BE2C (cell line): ENCODE data around the gene HSP90AB1.

DNA sequence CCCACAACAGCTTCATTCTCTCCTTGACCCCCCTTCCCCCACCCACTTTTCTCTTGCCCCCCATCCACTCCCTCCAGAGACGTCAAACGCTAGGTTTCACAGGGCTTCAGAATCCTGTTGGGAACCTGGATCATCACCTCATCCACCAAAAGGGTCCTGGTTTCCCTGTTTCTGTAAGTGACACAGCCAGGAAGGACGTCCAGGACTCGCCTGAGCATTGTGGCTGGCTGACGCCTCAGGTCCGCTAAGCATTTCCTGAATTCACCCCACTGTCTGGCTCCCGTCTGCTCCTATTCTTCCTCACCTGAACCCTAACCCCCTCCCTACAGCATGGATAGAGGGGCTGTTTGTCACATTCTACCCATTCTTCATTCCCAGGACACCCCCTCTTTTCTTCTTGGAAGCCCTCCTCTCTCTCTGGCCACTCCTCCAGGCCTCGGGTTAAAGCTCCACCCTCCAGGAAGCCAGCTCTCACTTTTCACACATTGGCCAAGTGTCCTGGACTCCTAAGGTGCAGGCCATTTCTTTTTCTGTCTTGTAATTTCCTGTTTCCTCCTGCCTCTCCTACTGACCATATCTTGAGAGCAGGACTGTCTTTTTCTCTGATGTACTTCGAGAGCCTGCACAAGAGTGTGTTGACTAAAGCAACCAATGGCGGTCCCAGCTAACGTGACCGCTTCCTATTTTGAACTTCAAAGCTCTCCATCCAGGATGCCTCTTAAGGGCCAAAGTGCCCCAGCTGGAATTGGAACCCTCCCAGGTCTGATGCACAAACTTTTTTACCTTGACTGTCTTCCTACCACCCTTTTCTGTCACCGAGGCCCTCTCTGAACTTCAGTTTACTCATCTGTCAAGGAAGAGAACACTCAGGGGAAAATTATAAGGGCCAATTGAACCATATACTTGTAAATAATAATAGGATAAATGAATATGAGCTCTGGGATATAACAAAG, 24.2 kb upstream of the MYMX start:
- RRBS, result no CpG with 5 or more reads among the region's 13 CpGs

- RRBS, result no CpG with 5 or more reads among the region's 5 CpGs
These were observed 14.3 kb upstream of the MYMX start for GRCh38 chr6:44202356-44202989.

DNA sequence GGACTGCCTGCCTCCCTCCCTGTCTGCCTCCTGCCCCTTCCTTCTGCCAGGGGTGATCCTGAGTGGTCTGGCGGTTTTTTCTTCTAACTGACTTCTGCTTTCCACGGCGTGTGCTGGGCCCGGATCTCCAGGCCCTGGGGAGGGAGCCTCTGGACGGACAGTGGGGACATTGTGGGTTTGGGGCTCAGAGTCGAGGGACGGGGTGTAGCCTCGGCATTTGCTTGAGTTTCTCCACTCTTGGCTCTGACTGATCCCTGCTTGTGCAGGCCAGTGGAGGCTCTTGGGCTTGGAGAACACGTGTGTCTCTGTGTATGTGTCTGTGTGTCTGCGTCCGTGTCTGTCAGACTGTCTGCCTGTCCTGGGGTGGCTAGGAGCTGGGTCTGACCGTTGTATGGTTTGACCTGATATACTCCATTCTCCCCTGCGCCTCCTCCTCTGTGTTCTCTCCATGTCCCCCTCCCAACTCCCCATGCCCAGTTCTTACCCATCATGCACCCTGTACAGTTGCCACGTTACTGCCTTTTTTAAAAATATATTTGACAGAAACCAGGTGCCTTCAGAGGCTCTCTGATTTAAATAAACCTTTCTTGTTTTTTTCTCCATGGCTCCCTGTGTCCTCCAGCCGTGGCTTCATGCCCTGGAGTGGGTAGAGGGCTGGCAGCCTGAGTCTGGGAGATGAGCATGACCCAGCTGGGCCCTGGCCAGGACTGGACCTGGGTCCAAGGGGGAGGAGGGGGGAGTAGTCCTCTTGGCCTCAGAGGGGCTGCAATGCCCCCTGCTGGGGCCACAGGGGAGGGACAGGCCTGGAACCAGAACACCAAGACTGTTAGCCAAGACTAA, 10.4 kb downstream of the SLC29A1 start:
- RRBS, result no CpG with 5 or more reads among the region's 15 CpGs

DNA sequence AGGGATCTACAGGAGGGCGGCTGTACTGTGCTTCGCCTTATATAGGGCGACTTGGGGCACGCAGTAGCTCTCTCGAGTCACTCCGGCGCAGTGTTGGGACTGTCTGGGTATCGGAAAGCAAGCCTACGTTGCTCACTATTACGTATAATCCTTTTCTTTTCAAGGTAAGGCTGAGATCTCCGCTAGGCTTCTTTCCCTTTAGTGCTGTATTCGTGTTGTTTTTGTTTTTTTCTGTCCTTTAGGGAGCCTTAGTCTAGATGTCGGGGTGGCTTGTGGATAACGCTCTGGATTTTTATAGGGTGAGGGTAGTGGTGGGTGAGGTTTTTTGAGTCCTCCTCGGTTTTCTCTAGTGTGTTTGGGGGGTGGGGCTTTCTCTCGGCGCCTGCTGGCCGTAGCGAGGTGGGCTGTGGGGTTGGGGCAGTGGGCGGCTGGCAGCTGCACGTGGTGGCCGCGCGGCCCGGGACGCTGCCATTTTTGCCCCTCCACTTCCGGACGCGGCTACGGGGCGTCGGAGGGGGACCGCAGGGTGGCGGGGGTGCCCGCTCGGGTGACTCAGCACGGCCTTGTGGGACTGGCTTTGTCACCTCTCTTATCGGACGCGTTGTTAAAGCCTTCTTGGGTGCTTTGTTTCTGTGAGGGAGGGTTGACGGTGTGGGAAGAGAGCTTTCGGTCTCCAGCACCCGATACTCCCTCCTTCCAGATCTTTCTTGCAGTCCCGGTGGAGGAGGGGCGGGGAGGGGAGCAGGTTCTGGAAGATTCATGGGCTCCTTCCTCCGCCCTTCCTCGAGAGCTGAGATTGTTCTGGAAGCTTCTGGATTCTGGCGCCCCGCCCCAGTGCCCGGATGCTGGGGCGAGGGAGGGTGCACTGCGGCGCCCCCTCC, at the start of gene HSP90AB1:
HSP90AB1 (plus strand) TSS at position 70 of the 881 bp plus-strand sequence.
- RRBS, result under 1% methylated on average over 4 of the region's 53 CpGs

DNA sequence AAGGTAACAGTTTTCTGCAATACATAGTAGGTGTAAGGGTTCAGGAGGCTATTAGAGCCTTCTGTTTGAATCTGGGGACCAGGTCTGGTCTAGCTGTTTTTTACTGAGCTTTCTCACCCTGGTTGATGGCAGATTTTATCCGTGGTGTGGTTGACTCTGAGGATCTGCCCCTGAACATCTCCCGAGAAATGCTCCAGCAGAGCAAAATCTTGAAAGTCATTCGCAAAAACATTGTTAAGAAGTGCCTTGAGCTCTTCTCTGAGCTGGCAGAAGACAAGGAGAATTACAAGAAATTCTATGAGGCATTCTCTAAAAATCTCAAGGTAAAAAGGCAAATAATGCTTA, 4.4 kb downstream of the HSP90AB1 start:
- RRBS, result no CpG with 5 or more reads among the region's 3 CpGs

- RRBS, result no CpG with 5 or more reads among the region's 9 CpGs
These were observed 923 bp upstream of the SLC35B2 start for GRCh38 chr6:44258217-44258685.

GRCh38 chr6:44258686-44259483, 1.6 kb upstream of the SLC35B2 start:
- RRBS, result no CpG with 5 or more reads among the region's 6 CpGs

DNA sequence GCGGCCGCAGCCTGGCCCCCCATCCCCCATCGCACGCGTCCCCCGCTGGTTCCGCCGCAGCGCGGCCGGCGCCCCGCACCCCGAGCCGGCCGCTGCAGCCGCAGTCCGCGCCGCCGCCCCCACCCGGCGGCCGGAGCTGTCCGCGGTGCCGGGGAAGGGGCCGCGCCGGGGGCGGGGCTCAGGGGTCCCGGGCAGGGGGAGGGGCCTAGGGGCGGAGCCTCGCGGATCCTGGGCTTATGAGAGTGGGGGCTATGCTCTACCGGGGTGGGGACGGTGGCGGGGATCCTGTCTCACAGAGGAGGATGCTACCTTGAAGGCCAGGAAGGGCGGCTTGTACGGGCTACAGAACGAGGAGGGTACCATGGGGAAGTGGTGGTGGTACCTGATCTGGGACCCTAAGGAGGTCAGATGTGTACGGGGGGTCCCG, 671 bp downstream of the TMEM151B start:
- RRBS, result 2% methylated on average over 23 of the region's 43 CpGs

DNA sequence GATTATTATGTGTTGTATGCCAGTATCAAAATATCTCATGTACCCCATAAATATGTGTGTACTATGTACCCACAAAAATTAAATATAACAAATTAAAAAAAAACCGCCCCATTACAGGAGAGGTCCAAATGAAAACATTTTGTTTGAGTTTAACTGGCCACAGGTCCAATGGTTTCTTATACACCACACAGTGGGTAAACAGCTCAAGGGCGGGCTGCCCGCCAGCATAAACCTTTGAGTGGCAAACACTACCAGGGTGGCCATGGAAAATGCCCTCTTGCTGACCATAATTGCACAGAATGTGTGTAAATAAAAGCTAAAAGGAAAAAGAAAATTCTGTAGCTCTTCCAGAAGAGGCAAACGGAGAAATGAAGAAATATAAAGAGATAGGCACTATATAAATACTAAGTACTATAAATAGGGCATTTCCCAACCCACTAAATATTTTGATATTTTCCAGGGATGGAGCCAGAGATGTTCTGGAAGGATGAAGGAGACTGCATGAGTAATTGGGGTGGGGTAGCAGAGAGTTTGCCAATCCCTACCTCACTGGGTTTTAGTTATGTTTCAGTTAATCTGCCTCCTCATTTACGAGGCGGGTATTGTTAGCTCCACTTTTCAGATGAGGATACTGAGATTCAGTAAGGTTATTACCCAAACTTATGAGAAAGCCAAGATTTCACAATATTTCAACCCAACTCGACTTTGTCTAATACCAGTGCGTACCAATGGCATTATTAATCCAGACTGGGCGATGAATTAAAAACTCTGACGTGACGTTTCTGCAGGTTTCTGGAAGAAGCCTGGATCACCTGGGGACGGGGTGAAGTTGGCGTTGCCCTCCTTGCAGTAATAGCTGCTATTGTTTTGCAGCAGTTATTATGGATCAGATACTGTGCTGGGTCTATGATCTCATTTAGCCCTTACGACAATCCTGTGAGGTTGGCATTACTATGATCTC, 913 bp upstream of the CDC5L start:
- RRBS, result no CpG with 5 or more reads among the region's 14 CpGs

DNA sequence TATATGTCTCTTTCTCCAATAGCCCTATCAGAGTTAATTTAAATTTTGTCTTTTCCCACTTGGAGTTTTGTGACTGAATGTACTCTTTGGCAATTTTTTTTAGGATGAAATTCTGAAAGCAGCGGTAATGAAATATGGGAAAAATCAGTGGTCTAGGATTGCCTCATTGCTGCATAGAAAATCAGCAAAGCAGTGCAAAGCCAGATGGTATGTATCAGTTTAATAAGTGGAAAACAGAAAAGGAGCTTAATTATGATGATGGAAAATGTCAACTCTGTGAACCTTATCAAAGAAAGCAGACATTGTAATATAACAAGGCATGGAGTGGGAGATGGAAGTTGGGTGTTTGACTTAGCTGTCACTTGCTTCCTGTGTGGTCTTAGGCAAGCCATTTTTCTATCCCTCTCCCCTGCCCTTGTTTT, 2.7 kb downstream of the CDC5L start:
- RRBS, result no CpG with 5 or more reads among the region's 1 CpG

- RRBS, result no CpG with 5 or more reads among the region's 5 CpGs
These were observed 77.0 kb downstream of the CDC5L start for GRCh38 chr6:44464483-44465005.

GRCh38 chr6:44542313-44543264, 155.1 kb downstream of the CDC5L start:
- RRBS, result no CpG with 5 or more reads among the region's 23 CpGs

GRCh38 chr6:44667124-44667405, 279.6 kb downstream of the CDC5L start:
- RRBS, result no CpG with 5 or more reads among the region's 2 CpGs

DNA sequence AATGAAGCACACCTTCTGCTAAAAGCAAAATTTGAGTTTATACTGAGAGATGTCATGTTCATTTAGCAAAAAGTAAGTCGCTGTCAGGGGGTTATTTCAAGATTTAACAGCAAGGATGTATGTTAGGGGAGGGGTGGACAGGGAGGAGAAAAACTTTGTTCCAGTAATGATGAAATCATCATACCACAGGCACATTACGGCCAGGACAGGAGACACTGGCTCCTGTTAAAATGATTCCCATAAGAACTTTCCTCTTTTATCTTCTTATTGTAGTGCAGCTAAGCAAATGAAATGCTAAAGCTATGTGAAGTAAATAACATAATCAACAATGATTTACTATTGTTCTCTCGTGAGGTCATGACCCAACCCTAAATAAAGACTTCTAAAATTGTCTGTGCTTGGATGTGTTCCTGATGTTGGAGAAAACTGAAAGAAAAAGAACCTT, 59.5 kb upstream of the SUPT3H start:
- RRBS, result no CpG with 5 or more reads among the region's 3 CpGs

DNA sequence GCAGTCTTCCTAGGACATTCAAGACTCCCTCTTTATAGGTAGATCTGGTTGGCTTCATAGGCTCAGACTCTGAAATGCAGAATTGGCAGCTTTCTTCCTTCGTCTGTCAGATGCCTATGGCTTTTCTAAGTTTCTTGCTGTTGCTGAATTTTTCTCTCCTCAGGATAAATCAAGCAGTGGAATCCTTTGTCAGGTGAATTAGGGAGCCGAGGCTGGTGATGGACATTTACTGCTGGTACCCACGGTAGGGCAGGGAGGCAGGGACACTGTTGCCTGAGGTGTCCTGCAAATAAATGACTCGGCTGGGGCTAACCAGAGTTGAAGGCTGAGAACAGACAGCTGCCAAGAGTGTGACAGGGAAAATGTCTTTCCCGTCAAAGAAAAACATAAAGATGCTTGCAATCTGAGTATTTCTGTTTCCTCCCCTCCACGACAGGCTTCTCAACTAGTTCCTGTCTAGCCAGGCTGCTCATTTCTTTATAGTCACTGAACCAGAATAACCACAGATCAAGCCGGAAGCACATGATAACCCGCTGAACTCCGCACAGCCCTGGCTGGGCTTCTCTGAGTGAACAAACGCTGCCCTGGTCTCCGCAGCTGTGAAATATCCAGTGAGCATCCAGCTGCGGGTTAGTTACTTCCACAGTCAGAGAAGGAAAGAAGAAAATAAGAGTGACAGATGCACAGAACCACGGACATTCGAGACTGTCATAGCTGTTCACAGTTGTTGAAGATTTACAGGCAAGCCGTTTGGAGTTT, 299.6 kb upstream of the SUPT3H start:
- RRBS, result no CpG with 5 or more reads among the region's 15 CpGs

- RRBS, result no CpG with 5 or more reads among the region's 15 CpGs
These were observed 63.8 kb downstream of the CLIC5 start for GRCh38 chr6:45951527-45952539.

- RRBS, result no CpG with 5 or more reads among the region's 4 CpGs
These were observed 56.1 kb downstream of the CLIC5 start for GRCh38 chr6:45959365-45960056.

- RRBS, result no CpG with 5 or more reads among the region's 18 CpGs
These were observed 1.2 kb downstream of the CLIC5 start for GRCh38 chr6:46014349-46014972.

GRCh38 chr6:46053034-46053598, 37.5 kb upstream of the CLIC5 start:
- RRBS, result no CpG with 5 or more reads among the region's 5 CpGs